B cell (primary cell): ENCODE measurements around a stretch of chr1.

- PRO-cap: no peak
- CAGE, long polyA plus RNA: no peak
These were observed 3.3 kb downstream of the KLHL21 start for GRCh38 chr1:6598984-6600170.

- PRO-cap: no peak
- CAGE, long polyA plus RNA: no peak
These were observed 2.6 kb upstream of the KLHL21 start for GRCh38 chr1:6605327-6605567.

- PRO-cap: no peak
- CAGE, long polyA plus RNA: no peak
These were observed 10.2 kb downstream of the THAP3 start for GRCh38 chr1:6634739-6635438.

- PRO-cap: no peak
- CAGE, long polyA plus RNA: no peak
These were observed 63.8 kb downstream of the CAMTA1 start for GRCh38 chr1:6848852-6849704.

DNA sequence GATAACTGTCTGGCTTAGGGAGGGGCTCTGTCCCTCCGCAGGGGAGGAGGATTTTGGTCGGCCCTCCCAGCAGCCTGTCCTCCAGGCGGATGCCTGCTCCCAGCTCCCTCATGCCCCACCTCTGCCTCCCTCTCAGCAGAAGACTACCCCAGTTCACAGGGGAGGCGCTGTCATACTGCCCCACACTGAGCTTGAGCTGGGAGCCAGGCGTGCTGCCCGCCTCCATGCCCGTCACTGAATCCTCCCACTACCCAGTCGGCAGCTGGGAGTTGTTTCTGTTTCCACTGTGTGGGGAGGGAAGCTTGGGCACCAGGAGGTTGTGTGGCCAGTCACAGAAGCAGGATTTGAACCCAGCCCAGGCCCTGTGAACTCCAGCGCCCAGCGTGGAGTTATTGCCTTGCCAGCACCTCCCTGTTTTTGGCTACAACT lies 127.3 kb downstream of the CAMTA1 start:
- PRO-cap: no peak
- CAGE, long polyA plus RNA: no peak

DNA sequence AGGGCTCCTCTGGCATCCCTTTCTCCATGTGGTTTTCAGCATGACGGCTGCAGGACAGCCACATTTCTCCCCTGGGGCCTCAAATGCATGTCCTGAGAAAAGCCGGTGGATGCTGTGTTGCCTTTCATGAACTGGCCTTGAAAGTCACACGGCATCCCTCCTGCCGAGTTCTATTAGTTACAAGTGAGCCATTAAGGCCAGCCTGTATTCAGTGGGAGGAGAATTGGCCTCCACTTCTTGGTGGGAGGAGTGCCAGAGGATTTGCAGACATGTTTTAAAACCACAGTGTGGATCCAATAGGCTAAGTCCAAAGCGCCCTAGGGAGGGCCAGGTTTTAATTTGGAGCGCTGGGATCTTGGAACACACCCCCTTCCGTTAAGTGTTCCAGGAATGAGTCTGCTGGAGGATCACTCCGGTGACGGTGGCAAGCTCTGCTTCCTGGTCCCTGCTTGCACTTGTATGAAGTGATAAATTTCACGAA lies 137.3 kb downstream of the CAMTA1 start:
- PRO-cap: no peak
- CAGE, long polyA plus RNA: no peak

DNA sequence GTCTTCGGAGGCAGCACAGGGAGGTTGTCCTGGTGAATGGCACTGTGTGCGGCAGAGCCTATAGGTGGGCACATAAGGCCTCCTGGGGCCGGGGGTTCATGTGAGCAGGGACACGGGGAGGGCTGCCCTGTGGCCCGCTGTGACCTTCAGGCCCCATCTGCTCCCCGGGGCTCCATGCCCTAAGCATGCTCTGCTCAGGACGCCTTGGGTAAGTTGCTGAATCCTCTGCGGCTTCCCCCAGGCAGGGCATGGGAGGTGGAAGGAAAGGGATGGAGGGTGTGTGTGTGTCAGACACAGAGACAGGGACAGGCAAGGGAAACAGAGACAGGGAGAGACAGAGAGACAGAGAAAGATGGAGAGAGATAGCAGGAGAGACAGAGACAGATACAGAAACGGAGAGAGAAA lies 308.1 kb upstream of the VAMP3 start:
- PRO-cap: no peak
- CAGE, long polyA plus RNA: no peak

DNA sequence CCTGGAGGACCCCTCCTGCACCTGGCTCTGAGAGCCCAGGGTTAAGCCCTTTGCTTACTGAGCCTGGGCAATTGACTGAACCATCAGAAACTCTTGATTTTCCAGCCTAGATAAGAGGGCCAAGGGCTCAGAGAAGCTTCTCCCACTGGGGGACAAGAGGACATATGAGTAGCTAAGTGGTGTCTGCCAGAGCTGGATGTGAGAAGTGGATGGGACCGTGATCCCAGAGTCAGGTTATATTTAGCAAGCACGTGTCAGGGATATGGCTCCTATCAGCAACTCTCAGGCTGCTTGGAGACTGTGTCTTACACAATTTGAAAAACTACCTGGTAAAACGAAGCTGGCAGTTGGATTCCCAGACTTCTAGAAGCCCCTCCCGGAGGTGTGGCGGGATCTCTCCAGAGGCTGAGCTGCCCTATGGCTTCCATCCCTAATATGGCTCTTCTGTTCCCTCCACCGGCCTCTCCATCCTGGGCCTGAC lies 253.2 kb upstream of the VAMP3 start:
- PRO-cap: no peak
- CAGE, long polyA plus RNA: no peak

- PRO-cap: no peak
- CAGE, long polyA plus RNA: no peak
These were observed 125.6 kb upstream of the VAMP3 start for GRCh38 chr1:7645570-7645894.

- PRO-cap: no peak
- CAGE, long polyA plus RNA: no peak
These were observed 91.3 kb upstream of the VAMP3 start for GRCh38 chr1:7679793-7680132.

DNA sequence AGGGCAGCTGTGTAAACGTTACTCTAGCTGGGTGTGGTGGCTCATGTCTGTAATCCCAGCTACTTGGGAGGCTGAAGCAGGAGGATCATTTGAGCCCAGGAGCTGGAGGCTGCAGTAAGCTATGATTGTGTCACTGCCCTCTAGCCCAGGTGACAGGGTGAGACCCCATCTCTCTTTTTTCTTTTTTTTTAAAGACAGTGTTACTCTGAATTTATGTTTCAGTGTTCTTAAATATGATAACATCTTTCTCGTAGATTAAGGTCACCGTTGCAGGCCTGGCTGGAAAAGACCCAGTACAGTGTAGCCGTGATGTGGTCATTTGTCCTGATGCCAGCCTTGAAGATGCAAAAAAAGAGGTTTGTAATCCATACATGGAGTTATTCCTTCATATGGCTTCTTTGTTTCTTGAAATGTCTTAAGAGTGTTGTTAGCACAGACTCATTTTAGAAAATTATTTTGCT lies 3.6 kb downstream of the PARK7 start:
- PRO-cap: no peak
- CAGE, long polyA plus RNA: no peak

- PRO-cap: no peak
- CAGE, long polyA plus RNA: no peak
These were observed 10.3 kb downstream of the ERRFI1 start for GRCh38 chr1:8015731-8016278.

DNA sequence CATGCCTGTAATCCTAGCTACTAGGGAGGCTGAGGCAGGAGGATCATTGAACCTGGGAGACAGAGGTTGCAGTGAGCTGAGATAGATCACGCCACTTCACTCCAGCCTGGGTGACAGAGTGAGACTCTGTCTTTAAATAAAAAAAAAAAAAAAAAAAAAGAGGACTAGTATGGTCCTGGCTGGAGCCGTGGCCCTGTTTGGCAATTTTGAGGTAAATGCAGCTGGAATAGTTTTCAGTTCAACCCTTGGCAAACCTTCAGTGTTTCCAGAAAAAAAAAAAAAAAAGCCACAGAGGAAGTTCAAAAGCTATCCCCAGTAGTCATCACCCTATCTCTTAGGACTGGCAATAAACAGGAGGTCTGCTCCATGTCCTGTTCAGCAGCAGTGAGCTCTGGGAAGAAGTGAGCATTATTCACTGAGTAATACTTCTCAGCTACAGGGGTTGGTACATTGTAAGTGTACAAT lies 56.8 kb upstream of the ERRFI1 start:
- PRO-cap: no peak
- CAGE, long polyA plus RNA: no peak

- PRO-cap: no peak
- CAGE, long polyA plus RNA: no peak
These were observed 68.5 kb upstream of the ERRFI1 start for GRCh38 chr1:8094147-8095401.

DNA sequence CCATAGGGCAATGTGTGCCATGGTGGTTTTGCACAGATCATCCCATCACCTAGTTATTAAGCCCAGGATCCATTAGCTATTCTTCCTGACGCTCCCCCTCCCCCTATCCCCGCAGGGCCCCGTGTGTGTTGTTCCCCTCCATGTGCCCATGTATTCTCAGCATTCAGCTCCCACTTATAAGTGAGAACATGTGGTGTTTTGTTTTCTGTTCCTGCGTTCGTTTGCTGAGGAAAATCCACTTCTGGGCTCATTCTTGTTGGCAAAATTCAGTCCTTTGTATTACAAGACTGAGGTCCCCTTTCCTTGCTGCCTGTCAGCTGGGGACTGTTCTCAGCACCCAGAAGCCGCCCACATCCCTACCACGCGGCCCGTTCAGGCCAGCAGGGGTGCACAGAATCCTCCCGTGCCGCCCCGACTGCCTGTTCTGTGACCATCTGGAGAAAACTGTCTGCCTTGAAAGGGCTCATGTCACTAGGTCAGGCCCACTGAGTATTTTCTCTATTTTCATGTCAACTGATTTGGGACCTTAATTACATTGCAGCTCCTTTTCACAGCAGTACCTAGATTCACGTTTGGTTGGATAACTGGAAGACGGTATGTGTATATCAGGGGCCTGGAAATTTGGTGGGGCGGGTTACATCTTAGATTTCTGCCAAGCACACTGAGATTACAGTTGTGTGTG lies 87.7 kb upstream of the ERRFI1 start:
- PRO-cap: no peak
- CAGE, long polyA plus RNA: no peak

- PRO-cap: no peak
- CAGE, long polyA plus RNA: no peak
These were observed 115.6 kb upstream of the SLC45A1 start for GRCh38 chr1:8202125-8202943.

- PRO-cap: no peak
- CAGE, long polyA plus RNA: no peak
These were observed 106.0 kb upstream of the SLC45A1 start for GRCh38 chr1:8211722-8212477.

GRCh38 chr1:8312205-8312756 lies 5.6 kb upstream of the SLC45A1 start:
- PRO-cap: no peak
- CAGE, long polyA plus RNA: no peak

GRCh38 chr1:8373548-8374822 lies 56.1 kb downstream of the SLC45A1 start:
- PRO-cap: no peak
- CAGE, long polyA plus RNA: no peak

DNA sequence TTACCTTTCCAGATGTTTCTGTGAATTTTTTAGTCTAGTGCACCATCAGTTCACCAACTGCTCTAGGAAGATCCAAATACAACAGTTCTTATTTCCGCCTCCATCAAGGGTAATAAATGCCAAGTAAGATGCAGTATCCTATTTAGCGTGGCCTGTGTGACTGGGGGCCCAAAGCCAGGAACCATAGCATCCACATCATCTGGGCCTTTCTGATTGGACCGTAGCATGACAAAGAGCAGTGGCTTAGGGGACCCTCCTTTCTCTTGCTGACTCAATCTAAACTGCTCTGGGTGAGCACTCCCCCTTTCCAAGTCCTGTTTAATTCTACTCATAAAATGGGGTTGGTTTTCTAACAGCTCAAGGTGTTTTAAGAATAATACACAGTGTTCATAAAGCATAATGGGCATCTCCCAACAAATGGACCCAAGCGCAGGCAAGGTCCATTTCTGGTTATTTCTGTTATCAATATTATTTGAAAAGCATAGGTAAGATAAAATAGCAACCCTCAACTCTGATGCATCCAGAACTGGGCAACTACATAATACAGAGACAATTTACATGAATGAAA lies 75.4 kb downstream of the SLC45A1 start:
- PRO-cap: no peak
- CAGE, long polyA plus RNA: no peak